ENCODE measurements around the genes CPNE9, FANCD2OS, SLC6A11 and SLC6A1.

DNA sequence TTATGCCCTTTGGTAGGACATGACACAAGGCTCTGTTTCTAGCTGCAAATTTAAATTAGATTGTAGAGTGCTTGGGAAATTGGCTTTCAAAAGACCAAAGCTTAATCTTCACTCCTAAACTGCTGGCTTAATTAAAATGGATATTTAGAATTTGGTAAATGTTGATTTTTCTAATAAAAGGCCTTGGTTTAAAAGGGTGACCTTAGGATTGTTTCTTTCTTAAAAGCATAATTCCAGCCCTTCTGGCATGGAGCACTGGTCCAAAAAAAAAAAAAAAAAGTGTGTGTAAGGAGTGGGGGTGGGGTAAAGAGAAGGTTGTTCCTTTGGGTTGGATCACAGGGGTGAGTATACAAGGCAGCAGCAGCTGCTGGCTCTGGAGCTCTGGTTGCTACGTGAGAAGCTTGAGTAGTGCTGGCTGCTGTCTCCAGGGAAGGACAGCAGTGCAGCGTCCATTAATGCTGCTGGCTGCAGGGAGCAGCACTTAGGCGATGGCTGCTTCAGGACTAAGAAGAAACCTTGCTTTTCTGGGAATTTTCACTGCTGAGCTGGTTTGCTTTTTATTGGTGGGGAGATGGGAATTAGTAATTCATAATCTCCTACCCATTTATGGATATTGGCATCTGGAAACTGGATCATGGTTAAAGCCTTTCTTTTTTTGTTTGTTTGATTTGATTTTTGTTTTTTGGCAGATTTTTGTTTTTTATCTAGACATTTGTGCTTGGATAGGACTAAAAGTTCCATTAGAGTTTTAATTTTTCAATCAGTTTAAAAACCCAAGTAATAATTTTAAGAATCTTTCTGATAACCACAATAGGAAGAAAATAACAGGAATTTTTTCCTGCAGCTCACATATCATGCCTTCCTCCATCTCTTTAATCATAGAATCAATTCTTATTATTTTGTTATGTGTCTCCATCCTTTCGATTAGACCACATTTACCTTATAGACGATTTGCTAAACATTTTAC is 2.4 kb downstream of the SETD5 start:
- RRBS, result no CpG with 5 or more reads among the region's 5 CpGs

DNA sequence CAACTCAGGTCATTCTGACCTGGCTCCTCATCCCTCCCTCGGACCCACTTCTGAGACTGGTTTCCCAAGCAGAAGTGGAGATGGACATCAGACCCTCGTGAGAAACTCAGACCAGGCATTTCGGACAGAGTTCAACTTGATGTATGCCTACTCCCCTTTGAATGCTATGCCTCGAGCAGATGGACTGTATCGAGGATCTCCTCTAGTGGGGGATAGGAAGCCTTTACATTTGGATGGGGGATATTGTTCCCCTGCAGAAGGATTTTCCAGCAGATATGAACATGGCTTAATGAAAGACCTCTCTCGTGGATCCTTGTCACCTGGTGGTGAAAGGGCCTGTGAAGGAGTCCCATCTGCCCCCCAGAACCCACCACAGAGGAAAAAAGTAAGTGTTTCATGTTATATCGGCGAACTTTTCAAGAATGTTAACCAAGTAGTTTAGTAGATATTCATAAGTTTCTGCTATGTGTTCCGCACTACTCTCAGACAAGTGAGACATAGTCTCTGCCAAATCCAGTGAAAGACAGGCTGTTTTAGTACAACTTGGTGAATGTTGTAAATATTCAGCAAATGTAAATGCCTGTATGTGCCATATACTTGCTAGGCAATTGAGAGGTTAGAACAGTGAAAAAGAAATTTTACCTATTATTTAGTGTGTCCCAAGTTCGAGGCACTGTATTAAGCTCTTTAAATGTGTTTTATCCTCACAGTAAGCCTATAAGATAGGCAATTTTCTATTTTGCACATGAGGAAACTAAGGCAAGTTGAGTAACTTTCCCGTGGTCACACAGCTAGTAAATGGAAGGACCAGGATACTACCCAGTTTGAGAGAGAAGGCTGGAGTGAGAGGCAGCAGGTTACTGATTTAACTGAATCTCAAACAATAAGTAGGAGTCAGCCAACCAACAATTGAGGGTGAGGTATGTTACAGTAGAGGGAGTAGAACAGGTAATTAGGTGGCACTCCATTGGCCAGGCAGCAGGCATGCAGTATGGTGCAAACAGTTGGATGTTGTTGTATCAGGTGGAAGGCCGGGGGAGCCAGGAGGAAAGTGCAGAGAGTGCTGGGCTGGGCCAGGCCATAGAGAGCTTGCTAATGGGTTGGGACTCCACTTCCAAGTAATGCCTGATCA is 73.5 kb downstream of the SETD5 start:
- RRBS, result no CpG with 5 or more reads among the region's 12 CpGs

GRCh38 chr3:9703593-9704288 is at the start of gene CPNE9:
Gene CPNE9 (plus strand): TSS chr3:9703833.
- RRBS, result 5% methylated on average over 35 of the region's 54 CpGs

- RRBS, result no CpG with 5 or more reads among the region's 7 CpGs
These were observed 3.7 kb downstream of the CAMK1 start for GRCh38 chr3:9765835-9766562.

GRCh38 chr3:9779699-9780959 is 10.4 kb upstream of the CAMK1 start:
- RRBS, result 97% methylated on average over 6 of the region's 20 CpGs

GRCh38 chr3:9914913-9915514 is 1.9 kb upstream of the IL17RC start:
- RRBS, result no CpG with 5 or more reads among the region's 51 CpGs

DNA sequence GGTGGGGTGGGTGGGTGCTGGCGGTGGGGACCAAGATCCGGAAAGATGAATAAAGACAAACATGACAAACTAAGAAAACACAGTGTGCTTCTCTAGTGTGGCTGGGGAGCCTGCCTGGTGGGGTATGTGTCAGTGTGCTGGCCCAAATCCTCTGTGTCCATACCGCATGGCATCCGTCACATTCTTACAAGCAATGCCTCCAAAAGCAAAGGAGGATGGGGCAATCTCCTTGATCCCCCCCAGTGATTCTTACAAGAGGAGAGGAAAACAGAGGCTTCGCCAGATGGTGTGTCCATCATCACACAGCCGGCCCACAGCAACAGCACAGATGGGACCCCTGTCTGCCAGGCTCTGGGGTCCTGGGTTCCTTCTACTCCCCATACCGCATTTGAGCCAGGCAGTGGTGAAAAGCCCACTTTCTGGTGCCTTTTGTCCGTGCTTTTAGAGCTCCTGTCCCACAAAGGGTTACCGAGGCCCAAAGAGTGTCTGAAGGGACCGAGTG is 522 bp upstream of the IL17RC start:
- RRBS, result no CpG with 5 or more reads among the region's 10 CpGs

- RRBS, result 2% methylated on average over 25 of the region's 53 CpGs
These were observed 342 bp upstream of the CRELD1 start for GRCh38 chr3:9933231-9933752.

DNA sequence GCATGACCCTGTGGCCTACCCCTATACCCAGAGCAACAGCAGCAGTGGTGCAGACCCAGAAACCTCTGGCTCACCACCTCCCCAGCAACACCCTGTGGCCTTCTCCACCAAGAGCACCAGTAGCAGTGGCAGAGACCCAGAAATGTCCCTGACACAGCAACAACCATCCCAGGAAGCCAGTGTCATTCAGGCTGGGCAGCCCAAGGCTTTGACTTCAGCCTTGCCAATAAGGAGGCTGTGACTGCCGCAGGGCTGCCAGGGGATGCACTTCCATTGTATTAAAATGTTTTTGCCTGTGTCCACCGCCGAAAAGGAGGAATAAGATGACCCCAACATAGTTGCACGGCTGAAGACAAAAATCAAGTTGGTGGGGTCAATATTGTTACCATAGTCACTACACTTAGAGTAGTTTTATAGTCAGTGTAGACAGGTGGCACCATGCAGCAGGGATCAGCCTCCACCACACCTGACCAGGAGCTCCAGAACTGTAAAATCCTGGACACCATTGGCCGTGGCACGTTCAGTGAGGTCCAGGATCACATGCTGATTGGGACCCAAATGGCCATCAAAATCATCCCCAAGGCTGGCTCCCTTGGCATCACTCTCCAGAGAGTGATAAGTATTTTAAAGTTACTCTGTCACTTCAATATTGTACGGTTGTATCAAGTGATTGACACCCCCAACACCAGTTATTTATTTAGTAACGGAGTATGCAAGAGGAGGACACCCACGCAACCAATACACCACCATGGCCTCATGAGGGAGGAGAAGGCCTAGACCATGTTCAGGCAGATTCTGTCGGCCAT is 16.6 kb upstream of the EMC3 start:
- RRBS, result no CpG with 5 or more reads among the region's 10 CpGs

GRCh38 chr3:10108059-10108634 is at the start of gene FANCD2OS:
Gene FANCD2OS (minus strand): TSS chr3:10108255.
- RRBS, result 55% methylated on average over 5 of the region's 31 CpGs

DNA sequence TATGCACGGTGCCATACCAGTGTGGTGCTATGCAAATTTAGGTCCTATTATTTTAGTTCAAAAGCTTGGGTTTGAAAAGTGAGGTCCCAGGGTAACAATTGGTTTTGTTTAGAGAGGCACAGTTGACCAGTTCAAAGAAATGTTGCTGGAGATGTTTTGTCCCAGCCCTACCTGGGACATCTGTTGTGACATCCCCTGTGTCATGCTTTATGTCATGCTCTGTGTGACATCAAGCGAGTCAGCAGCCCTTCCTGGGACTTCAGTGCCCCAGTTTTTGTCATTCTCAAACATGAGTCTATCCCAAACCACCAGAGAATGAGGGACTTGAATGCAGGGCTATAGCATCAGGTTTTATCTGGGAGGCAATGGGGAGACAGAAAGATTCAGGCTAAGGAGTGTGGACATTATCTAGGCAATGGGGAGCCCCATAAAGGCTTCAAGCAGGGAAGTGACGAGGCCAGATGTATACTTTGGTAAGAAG is 33.9 kb downstream of the IRAK2 start:
- RRBS, result no CpG with 5 or more reads among the region's 3 CpGs

- RRBS, result 89% methylated on average over 2 of the region's 16 CpGs
These were observed 11.1 kb upstream of the GHRL start for GRCh38 chr3:10303553-10304564.

GRCh38 chr3:10506624-10507110 is 1.3 kb upstream of the ATP2B2 start:
- RRBS, result no CpG with 5 or more reads among the region's 15 CpGs

- RRBS, result no CpG with 5 or more reads among the region's 10 CpGs
These were observed 48.3 kb upstream of the ATP2B2 start for GRCh38 chr3:10553482-10554263.

DNA sequence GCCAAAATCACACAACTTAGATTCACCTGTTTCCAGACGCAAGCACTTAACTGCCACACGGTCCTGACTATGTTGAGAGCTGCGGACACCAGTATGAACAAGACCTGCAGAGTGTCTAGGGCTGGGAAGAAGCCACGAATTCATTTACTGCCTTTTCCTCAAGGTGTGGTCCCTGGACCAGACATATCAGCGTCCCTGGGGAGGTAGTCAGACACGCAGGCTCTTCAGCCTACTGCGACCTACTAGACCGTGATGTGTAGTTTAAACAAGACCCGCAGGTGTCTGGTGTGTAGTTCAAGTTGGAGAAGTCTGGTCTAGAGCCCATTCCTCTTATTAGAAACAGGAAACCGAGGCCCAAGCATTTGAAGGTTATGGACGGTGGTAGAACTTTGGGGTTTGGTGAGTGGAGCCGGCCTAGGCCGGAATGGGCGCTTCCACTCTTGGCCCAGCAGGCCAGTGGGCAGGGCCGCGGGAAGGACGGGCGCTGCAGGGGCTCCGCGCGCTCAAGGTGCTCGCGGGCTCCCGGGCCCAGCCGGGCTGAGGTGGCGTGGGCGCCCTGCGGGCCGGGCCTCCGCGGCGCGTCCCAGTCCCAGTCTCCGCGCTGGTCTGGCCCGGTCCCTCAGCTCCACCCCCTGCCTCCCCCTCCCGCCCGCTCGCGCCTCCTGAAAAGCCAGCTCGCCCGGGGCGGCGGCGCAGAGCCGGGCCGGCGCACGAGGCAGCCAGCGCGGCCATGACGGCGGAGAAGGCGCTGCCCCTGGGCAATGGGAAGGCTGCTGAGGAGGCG is at the start of gene SLC6A11:
Gene SLC6A11, plus strand, starts transcription at position 693 of the 784 bp plus-strand sequence.
- RRBS, result 4% methylated on average over 29 of the region's 55 CpGs

DNA sequence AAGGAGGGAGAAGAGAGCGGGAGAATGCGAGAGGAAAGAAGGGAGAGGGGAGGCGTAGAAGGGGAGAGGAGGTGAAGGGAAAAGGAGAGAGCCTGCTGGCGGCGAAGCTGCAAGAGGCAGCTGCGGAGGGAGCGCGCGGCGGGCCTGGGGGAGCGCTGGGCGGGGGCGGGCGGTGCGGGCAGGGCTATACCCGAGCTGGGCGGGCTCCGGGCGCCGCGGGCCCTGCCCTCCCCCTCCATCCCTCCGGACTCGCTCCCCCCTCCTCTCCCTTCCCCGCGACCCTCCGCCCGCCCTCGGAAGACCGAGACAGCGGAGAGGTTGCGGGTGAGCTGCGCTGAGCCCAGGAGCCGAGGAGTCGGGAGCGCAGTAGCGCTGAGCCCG is at the start of gene SLC6A1:
Gene SLC6A1, plus strand, starts transcription at position 290 of the 381 bp plus-strand sequence.
- RRBS, result 17% methylated on average over 5 of the region's 37 CpGs

GRCh38 chr3:11001043-11001594 is 8.6 kb downstream of the SLC6A1 start:
- RRBS, result no CpG with 5 or more reads among the region's 11 CpGs

DNA sequence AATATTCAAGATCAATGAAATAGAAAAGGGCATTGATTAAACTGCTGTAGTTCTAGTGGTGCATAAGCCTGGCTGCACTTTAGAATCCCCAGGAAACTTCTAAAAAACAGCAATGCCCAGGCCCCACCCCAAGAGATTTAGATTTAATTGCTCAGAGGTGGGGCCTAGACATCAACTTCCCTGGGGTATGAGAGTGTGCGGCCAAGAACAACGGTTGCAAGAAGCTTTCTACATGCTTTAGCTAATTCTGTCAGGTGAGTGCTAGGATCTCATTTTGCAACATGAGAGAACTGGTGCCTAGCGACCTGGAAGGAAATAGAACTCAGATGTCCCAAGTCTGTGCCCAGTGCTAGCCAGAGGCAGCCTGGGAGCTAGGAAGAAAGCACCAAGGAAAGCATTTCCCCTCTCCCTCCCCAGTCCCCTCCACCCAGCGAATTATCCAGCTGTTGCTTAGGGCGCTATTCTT is 23.0 kb upstream of the HRH1 start:
- RRBS, result no CpG with 5 or more reads among the region's 5 CpGs

GRCh38 chr3:11139929-11140828 is 14.1 kb upstream of the HRH1 start:
- RRBS, result no CpG with 5 or more reads among the region's 14 CpGs

All from AG10803 (cell line).